Neural crest cell (in vitro differentiated cells): ENCODE data around the gene ATXN10.

DNA sequence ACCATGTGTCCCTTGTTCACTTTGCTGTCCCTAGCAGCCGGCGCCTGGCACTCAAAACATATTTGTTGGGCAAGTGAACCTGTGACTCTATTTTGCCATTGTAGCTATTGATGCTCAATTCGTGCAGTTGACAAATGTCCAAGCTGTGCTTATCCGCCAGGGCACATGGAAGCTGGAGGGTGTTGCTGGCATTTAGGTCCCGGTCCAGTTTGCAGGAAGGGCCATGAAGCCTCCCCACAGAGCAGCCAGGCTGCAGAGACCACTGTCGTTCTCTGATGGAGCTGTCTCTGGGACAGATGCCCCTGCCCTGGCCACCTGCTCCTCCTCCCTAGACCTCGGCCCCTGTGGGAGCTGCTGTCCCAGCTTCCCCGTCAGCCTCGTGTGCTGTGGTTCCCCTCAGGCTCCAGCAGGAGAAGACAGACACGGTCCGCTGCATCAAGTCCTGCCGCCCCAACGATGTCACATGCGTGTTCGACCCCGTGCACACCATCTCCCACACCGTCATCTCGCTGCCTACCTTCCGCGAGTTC lies 71.5 kb downstream of the FBLN1 start:
- PRO-cap, result no peak

DNA sequence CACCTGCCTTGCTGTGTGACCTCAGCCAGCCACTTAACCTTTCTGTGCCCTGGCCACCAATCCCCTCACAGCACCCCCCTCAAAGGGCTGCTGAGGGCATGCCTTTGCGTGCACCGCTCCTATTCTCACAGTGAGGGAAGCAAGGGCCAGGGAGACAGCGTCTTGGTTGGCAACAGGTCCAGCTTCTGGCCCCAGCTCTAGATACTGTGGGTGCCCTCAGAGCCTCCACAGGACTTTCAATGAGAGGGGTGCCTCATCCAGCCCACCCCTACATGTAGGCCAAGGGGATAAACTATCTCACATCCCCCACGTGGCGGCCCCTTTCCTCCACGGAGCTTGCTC lies 32.1 kb upstream of the ATXN10 start:
- PRO-cap, result no peak

DNA sequence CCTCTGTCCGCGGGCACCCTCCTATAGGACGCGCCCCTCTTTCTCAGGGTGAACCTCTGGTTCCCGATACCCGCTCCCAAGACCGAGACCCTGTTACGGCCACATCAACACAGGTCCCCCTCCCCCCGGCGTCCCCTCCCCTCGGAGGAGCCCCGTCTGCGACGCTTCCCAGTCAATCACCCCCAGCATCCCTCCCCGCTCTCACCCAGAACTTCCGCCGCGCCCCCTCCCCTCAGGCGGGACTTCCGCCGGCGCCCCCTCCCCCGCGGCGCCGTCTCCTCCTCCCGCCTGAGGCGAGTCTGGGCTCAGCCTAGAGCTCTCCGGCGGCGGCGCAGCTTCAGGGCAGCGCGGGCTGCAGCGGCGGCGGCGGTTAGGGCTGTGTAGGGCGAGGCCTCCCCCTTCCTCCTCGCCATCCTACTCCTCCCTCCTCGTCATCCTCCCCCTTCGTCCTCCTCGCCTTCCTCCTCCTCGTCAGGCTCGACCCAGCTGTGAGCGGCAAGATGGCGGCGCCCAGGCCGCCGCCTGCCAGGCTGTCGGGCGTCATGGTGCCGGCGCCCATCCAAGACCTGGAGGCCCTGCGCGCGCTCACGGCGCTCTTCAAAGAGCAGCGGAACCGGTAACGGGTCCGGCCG lies at the start of gene ATXN10:
TSS of gene ATXN10 (plus strand) at position 271 of the 632 bp plus-strand sequence.
- PRO-cap, result bidirectional peak, plus-strand start at position 340 of the sequence, minus-strand start at position 193 of the sequence

- PRO-cap, result no peak
Measured at GRCh38 chr22:45740294-45740662, 68.6 kb downstream of the ATXN10 start.

DNA sequence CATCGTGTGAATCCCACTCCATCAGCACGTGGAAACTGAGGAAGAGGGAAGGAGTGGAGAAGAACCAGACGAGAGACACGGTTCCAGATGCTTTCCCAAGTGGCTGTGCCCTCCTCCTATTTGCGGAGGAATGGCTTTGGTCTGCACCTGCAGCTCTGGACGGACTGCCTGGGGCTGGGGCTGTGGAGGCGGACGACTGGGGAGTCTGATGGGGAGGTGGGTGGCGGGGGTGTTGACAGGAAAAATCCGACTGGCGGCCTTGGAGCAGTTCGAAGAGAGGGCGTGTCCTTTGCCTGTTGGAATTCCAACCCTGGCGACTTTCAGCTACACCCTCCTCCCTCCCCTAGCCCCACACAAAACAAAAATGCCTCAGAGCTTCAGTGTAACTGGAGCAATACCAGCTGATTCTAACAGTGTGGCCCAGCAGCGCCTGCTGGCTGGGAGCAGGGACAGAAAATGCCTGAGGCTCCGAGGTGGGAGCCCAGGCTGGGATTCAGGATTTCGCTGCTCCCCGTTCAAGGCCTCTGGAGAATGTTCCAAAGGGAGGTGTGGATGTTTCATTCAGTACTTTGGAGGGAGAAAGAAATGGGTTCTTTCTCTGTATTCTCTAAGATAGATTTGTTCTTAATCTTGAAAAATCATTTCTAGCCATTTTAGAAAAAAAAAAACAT lies 85.5 kb downstream of the ATXN10 start:
- PRO-cap, result no peak

GRCh38 chr22:45859173-45860240 lies 117.5 kb downstream of the WNT7B start:
- PRO-cap, result no peak

- PRO-cap, result no peak
Measured at GRCh38 chr22:45863943-45864695, 112.8 kb downstream of the WNT7B start.

- PRO-cap, result no peak
Measured at GRCh38 chr22:45912031-45912533, 64.9 kb downstream of the WNT7B start.

DNA sequence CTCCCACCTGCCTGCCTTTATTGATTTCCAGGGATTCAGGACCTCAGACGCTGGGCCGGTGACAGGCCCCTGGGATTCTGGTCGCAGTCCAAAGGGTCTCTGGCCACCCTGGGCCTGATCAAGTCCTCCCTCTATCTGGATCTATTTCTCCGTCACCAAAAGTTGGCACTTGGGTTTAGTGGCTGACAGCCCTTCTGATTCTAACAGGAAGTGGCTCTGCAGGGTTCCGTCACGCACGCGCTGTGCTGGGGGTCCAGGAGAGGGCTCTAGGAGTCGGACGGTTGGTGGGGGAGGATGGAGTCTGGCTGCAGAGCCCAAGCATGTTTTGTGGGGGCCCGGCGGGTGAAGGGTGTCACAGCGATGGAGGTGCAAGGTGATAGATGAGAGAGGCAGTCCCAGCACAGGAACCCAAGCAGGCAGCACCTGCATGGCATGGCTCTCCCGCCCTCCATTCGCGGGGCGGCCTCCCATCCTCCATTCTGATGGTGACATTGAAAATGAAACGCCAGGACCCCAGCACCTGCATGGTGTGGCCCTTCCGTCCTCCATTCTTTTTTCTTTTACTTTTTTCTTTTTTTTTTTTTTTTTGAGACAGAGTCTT lies 27.6 kb upstream of the WNT7B start:
- PRO-cap, result no peak

DNA sequence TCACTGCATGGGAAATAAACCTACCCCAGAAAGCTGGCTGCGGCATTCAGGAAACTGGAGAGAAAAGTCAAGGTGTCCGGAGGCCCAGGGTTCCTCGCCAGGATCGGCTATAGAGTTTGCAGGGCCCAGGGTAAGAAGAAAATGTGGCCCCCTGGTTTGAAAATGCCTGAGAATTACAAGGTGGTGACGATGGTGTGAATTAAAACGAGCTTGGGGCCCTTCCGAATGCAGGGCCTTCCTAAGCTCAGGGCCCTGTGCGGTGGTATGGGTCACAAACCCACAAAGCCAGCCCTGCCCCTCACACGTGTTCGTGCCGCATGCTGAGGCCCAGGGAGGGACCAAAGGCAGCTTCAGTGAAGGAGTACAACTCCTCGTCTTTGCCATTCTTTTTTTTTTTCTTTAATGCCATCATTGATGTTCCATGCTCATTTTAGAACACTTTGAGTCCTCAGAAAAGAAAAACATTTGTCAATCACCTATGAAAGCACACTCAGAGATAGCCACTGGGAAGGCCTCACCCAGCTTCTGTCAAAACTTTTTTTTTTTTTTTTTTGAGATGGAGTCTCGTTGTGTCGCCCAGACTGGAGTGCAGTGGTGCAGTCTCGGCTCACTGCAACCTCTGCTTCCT lies 71.3 kb upstream of the WNT7B start:
- PRO-cap, result no peak

- PRO-cap, result no peak
Measured at GRCh38 chr22:46058562-46059594, 81.9 kb upstream of the WNT7B start.

DNA sequence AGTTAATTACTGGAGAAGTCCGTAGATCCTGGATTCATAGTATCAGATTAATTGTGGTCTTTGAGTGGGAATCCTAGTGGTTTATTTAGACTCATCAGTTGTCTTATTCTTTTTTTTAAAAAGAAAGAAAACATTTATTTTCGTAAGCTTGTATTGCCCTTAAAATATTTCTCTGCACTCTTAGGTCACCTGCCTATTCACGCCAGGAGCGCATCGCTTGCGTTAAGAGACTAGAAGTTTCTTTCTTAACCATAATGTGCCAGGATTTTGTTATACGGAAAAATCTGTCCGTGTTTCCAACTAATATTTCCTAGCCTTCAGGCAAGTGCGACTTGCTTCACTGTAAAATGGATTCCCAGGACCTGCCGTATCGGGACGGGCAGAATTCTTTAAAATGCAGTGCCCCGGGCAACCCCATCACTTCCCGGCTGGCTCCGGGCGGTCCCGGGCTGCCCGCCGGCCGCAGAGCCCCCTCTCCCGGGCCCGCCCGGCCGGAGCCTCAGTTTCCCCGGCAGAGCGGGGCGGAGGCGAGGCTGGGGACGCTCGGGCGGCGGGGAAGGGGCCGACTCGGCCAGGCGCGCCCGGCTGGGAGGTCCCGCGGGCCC lies 84.0 kb upstream of the WNT7B start:
- PRO-cap, result no peak

DNA sequence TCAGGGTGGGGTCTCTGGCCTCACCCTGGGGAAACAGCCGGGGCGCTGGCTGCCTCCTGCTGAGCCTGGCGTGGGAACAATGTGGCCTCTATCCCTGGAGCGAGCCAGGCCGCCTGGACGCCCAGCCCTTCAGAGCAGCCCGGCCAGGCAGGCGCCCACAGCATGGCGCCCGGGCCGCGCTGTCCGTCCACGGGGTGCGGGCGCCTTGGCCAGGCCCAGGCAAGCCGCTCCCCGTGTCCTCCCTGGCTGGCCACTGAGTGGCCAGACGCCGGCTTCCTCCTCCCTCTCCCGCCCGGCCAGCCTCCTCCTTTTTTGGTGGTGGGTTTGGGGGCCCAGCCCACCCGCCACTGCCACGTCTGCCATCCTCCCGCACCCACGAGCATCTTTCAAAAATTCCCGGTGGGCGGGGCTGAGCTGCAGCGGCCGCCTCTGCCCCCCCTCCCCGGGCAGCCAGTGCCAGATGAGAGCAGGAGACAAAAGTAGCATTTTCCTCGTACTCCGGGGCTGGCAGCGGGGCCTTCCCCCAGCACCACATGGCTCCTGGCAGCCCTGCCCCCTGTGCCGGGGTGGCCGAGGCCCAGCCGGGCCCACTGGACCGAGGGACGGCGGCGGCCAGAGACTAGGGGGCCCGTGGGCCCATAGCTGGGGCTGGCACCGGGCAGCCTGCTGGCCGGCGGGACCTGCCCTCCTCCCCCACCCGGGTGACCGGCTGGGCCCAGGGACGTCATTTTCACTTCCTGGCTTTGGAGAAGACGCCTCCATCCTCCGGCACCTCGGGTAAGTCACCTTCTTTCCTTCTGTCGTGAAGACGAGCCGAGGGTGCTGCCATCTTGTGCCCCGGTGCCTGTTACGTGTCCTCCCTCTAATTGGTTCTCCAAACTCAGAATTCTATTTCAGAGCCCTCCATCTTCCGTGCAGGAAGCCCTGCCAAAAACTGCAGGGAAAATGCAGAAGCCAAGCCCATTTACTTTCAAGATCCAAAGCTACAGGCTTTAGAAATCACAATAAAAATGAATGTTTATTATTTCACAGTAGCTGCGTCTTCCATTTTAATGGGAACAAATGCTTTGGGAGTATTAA lies 70.1 kb upstream of the PPARA start:
- PRO-cap, result no peak

GRCh38 chr22:46085497-46086359 lies 64.6 kb upstream of the PPARA start:
- PRO-cap, result no peak

- PRO-cap, result no peak
Measured at GRCh38 chr22:46149066-46149279, 1.4 kb upstream of the PPARA start.

- PRO-cap, result no peak
Measured at GRCh38 chr22:46237121-46237711, 12.9 kb downstream of the CDPF1 start.

- PRO-cap, result no peak
Measured at GRCh38 chr22:46241106-46241800, 8.8 kb downstream of the CDPF1 start.

GRCh38 chr22:46361847-46362957 lies 26.7 kb downstream of the TRMU start:
- PRO-cap, result no peak

DNA sequence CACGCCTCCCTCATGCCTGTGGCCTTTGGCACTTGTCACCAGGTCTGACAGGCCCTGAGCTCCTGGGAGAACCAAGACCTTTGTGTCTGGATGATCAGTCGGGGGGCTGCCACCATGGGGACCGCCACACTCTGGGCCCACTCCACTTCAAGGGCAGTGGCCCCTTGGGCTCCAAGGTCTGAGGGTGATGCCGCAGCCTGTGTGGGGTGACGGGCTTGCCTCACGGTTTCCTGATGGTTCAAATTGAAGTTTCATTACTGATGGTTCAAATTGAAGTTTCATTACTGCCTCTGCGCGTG lies 27.4 kb downstream of the TRMU start:
- PRO-cap, result no peak

GRCh38 chr22:46373948-46375067 lies 38.8 kb downstream of the TRMU start:
- PRO-cap, result no peak